Upper lobe of left lung (tissue), 5 donors: ENCODE data around the gene ATP2A1.

DNA sequence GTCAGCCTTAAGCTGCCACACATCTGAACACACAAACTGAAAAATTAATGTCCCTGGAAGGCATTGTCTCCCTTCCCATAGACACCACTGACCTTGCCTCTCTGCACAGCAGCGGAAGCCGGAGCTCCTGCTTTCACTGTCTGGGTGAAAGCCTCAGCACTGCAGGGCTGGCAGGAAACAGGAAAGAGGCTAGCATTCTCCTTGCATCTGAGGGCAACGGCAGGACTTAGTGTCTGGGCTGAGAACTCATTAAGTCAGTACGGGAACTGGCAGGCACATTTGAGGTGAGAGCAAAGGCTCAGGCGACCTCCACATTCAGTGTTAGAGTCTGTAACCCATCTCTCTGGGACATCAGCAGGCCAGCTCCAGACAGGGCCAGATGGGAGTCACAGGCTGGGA lies 452.3 kb upstream of the C16orf82 start:
- PRO-cap, 2 experiments, result no peak in any of the 2 experiments
- RAMPAGE, long total RNA, 4 experiments, result no peak in any of the 4 experiments

- PRO-cap, 2 experiments, result no peak in any of the 2 experiments
- RAMPAGE, long total RNA, 4 experiments, result no peak in any of the 4 experiments
Observed at GRCh38 chr16:27196027-27196350, 7.3 kb upstream of the KDM8 start.

GRCh38 chr16:27314930-27315948 lies 1.5 kb downstream of the IL4R start:
- PRO-cap, 2 experiments, result peak in 2 of 2 experiments; most common plus-strand start chr16:27315444 (in 1); most common minus-strand start chr16:27315904 (in 1)
- RAMPAGE, long total RNA, 4 experiments, result start-site peak on the plus strand in 1 of 4 experiments, at chr16:27315276-27315539 at its widest, 34 reads per replicate

DNA sequence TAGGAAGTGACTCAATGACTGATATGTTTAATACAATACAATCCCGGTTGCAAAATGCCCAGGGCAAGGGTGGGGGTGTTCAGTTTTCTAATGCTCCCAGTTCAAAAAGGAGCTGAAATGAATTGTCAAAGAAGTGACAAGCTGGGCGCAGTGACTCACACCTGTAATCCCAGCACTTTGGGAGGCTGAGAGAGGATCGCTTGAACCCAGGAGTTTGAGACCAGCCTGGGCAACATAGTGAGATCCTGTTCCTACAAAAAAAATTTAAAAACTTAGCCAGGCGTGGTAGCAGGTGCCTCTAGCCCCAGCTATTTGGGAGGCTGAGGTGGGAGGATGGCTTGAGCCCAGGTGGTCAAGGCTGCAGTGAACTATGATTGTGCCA lies 2.2 kb downstream of the IL4R start:
- PRO-cap, 2 experiments, result peak in 1 of 2 experiments; most common plus-strand start position 132 of the sequence (in 1)
- RAMPAGE, long total RNA, 4 experiments, result no peak in any of the 4 experiments

DNA sequence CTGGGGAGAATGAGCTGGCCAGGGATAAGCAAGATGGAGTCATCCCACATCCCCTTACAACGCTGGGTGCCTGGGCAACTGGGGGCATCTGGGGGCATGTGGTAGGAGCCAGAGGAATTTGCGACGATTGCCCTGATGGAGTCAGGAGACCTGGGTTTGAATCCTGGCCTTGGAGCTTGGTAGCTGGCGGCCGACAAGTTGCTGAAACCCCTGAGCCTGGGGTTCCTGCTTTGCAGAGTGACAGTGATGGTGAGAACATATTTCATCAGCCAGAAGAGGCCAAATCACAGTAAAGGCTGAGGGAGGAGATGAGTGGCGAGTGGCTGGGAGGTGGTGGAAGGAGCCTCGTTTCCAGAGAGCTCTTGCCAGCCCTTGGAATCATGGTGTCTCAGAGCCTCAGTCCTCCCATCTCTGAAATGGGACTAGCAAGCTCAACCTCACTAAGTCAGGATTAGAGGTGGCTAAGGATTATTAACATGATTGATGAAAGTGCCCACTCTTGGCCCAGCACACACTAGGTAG lies 42.9 kb downstream of the IL4R start:
- PRO-cap, 2 experiments, result no peak in any of the 2 experiments
- RAMPAGE, long total RNA, 4 experiments, result no peak in any of the 4 experiments

DNA sequence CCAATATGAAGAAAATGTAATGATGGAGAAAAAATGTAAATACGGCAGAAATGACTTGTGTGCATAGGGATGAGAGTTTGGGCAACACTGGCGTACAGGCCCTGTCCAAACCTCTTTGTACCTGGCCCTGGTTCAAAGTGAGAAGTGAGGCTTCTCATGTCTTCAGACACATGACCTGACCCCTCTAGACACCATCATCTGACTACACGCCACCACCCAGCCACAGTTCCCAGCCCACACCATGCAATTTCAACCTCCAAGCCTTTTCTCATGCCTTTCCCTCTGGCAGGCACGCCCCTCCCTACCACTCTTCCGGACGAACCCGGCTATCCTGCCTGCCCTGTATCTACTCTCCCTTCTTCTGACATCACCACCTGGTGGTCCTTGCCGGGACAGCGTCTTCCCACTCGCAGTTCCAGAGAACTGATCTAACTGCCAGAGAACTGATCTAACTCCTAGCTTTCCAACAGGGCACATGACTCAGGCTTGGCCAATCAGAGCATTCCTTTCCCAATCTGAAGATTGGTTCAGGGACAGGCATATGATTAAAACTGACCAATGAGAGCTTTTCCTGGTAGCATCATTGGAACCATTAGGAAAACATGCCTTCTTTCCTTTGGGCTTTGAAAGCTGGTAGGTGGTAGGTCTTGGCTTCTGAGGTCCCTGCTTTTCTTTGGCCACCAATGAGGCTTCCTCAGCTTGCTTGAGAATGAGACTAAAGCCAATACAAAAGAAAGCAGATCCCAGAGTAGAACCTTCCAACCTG lies 27.0 kb upstream of the IL21R start:
- PRO-cap, 2 experiments, result peak in 2 of 2 experiments; most common minus-strand start position 425 of the sequence (in 2)
- RAMPAGE, long total RNA, 4 experiments, result no peak in any of the 4 experiments

- PRO-cap, 2 experiments, result no peak in any of the 2 experiments
- RAMPAGE, long total RNA, 4 experiments, result no peak in any of the 4 experiments
Observed at GRCh38 chr16:27383937-27384271, 18.1 kb upstream of the IL21R start.

DNA sequence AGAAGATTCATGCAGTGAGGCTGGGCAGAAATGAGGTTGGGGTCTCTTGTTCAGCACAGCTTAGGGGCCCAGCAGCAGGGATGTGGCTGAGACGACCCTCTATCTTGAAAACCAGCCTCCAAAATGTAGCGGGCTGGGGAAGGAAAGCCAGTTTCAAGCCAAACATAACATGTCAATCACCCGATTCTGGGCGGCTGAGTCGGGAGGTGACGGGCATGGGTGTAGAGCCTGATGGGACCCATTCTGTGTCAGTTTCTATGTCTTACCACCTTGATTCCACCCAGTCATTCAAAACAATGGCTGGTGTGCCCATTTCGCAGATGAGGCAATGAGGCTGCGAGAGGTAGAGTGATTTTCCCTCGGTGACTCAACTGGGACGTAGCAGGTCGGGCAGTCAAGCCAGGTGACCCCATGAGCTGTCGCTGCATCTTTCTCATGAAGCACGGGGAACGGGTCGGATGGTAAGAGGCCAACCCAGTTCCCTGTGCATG lies 831 bp downstream of the IL21R start:
- PRO-cap, 2 experiments, result no peak in any of the 2 experiments
- RAMPAGE, long total RNA, 4 experiments, result no peak in any of the 4 experiments

DNA sequence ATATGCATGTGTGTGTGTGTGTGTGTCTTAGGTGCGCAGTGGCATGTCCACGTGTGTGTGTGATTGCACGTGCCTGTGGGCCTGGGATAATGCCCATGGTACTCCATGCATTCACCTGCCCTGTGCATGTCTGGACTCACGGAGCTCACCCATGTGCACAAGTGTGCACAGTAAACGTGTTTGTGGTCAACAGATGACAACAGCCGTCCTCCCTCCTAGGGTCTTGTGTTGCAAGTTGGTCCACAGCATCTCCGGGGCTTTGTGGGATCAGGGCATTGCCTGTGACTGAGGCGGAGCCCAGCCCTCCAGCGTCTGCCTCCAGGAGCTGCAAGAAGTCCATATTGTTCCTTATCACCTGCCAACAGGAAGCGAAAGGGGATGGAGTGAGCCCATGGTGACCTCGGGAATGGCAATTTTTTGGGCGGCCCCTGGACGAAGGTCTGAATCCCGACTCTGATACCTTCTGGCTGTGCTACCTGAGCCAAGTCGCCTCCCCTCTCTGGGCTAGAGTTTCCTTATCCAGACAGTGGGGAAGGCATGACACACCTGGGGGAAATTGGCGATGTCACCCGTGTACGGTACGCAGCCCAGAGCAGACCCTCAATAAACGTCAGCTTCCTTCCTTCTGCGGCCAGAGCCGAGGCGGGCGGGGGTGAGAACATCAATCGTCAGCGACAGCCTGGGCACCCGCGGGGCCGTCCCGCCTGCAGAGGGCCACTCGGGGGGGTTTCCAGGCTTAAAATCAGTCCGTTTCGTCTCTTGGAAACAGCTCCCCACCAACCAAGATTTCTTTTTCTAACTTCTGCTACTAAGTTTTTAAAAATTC lies 47.7 kb downstream of the IL21R start:
- PRO-cap, 2 experiments, result no peak in any of the 2 experiments
- RAMPAGE, long total RNA, 4 experiments, result no peak in any of the 4 experiments

DNA sequence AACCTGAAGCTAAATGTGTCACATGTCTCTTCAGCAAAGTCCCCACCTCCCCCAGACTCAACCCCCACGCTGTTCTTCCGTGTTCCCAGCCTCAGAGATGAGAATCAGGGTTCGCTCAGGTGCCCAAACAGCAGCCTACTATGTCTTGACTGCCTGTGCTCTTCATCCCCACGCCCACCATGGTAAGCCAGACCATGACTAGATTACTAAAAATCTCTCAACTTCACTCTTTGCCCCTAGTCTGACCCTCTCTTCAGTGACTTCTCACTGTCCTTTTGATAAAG lies 2.4 kb downstream of the GTF3C1 start:
- PRO-cap, 2 experiments, result no peak in any of the 2 experiments
- RAMPAGE, long total RNA, 4 experiments, result no peak in any of the 4 experiments

DNA sequence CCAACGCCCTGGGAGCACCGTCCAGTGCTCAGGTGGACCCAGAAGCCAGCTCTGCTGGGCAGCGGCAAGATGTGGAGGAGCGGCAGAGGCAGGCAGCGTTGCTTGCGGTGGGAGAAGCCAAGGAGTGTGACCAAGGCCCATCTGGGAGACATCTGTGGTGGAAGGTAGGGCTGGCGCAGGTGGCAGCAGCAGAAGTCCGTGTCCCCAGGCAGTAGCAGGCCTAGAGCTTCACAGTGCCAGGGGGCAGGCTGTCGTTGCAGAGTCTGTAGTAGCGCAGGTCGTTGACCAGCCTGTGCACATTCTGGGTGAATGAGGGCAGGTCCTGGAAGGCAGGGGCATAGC lies 34.8 kb upstream of the GSG1L start:
- PRO-cap, 2 experiments, result no peak in any of the 2 experiments
- RAMPAGE, long total RNA, 4 experiments, result no peak in any of the 4 experiments

GRCh38 chr16:28193624-28194261 lies 18.0 kb downstream of the XPO6 start:
- PRO-cap, 2 experiments, result no peak in any of the 2 experiments
- RAMPAGE, long total RNA, 4 experiments, result start-site peak on the minus strand in 1 of 4 experiments, at chr16:28193968-28194327 at its widest, 8 reads per replicate

GRCh38 chr16:28212513-28212868 lies 726 bp upstream of the XPO6 start:
- PRO-cap, 2 experiments, result no peak in any of the 2 experiments
- RAMPAGE, long total RNA, 4 experiments, result no peak in any of the 4 experiments

DNA sequence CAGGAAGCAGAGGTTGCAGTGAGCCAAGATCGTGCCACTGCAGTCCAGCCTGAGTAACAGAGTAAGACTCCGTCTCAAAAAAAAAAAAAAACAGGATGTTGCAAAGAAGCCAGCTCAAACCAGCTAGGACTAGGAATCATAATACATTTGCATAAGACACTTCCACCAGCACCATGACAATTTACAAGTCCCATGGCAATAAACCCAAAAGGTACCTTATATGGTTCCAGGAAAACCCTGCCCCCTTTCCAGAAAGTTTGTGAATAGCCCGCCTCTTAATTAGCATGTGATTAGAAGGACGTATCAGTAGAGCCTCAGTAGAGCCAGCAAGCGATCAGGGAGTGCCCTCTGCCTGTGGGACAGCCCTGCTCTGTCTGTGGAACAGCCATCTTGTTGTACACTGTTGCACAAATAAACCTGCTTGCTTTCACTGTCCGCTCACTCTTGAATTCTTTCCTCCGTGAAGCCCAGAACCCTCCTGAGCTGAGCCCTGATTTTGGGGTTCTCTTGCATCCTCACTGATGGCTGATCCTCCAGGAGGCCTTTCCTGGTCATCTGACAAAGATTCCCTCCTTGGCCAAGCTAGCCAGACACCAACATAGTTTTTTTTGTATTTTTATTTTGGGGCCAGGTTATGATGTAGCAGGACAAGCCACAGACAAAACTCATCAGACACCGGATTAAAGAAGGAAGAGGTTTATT lies 14.0 kb downstream of the NUPR1 start:
- PRO-cap, 2 experiments, result no peak in any of the 2 experiments
- RAMPAGE, long total RNA, 4 experiments, result no peak in any of the 4 experiments

DNA sequence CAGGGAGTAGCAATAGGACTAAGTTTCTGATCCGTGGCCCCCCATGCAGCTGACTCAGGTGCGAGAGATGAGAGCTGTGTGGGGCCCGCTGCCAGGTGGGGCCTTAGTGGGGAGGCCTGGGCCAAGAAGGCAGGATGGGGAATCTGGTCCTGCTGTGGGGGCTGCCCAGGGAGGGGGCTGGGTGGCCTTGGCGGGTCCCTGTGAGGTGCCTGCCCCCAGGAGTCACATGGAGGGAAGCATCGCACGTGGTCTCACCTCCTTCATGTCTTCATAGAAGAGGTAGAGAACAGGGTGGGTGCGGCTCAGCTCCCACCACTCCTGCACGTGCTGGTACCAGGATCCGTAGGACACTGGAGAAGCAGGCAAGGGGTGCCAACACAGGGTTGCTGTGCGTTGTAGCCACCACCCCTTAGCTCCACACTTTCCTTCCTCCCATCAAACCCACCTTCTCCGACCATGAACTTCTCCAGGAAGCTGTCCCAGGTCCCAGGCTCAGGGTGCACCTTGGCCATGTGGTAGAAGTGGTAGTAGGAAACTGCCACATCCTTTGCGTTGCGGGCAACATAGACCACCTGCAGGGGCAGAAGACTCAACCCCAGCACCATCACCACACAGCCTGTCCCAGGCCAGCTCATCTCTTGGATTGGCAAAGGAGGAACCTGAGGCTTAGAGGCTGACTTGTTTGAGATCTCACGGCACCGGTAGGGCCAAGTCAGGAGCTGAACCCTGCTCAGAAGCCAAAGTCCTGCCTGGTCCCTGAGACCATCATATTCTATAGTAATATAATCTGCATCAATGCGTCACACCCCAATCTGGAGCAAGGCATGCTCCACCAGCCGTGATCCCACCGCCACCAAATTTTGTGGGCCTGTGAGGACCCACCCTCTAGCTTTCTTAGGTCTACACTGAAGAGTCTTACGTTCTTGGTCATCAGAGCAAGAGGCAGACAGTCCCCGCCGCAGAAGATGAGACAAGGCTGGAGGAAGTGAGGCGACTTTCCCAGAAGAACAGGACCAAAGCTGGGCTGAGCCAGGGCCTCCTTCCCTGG lies 3.0 kb downstream of the SULT1A1 start:
- PRO-cap, 2 experiments, result no peak in any of the 2 experiments
- RAMPAGE, long total RNA, 4 experiments, result start-site peak on the minus strand in 1 of 4 experiments, centred at position 455 of the sequence, 25 reads per replicate

DNA sequence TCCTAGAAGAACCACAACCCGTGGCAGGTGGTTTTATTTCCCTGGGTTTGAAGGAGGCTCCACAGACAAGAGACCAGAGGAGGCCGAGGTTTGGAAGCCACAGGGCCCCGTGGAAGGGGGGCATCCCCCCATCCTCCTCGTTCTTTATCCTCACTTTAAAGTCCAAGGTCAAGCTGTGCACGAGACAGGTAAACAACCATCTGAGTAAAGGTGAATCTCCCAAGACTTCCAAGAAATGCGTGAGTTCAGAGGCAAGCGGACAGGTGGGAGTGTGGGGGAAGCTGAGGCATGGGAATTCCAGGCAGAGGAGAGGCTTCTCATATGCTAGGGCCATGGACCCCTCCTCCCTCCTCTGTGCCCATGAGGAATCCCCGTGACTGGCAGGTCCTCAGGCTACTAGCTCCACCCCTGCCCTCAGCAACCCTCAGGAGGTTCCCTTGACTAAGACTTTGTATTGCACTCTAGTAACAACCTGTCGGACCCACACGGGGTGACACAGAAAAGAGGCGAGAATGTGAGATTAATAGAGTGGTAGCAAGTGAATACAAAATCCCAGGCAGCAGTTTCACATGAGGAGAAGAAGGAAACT lies 947 bp upstream of the SULT1A1 start:
- PRO-cap, 2 experiments, result no peak in any of the 2 experiments
- RAMPAGE, long total RNA, 4 experiments, result no peak in any of the 4 experiments

GRCh38 chr16:28836141-28836693 lies 9.9 kb downstream of the TUFM start:
- PRO-cap, 2 experiments, result no peak in any of the 2 experiments
- RAMPAGE, long total RNA, 4 experiments, result no peak in any of the 4 experiments

GRCh38 chr16:28843540-28844033 lies 2.6 kb downstream of the TUFM start:
- PRO-cap, 2 experiments, result no peak in any of the 2 experiments
- RAMPAGE, long total RNA, 4 experiments, result no peak in any of the 4 experiments

DNA sequence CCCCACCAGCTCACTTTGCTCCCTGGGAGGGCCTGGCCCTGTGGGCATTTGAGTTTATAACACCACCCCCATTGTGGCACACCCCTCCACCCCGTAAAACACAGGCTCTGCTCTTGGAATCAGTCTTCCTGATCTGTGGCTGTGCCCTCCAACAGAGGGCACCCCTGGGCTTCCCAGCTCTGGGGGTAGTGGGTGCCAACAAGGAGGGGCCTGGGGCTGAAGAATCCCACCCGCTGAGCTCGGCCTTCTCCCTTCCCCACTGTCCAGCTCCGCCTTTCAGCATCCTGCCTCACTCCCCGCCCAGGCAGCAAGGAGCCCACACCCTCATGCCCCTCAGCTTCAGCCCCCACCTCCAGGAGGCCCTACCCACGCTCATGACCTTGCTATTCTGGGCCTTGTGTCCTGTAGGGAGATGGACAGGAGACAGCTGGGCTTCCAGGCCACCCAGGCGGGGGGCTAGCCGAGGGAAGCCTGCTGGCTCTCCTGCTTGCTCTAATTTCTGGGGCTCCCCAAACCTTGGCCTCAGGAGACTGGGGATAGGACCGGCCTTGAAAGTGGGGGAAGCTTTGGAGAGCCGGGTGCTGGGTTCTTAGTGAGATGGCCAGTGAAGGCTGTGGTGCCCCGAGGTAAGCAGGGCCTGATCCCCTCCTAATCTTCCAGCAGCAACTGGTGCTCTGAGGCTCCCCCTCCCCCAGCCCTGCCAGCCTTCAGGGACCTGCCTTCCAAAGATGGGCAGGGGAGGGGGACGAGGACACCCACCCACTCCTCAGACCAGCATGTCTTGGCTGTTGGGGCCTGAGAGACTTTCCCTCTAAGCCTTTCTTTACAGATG lies 2.9 kb upstream of the ATP2A1 start:
- PRO-cap, 2 experiments, result peak in 1 of 2 experiments; most common plus-strand start position 447 of the sequence (in 1)
- RAMPAGE, long total RNA, 4 experiments, result no peak in any of the 4 experiments

- PRO-cap, 2 experiments, result peak in 1 of 2 experiments; most common plus-strand start chr16:28878488 (in 1); most common minus-strand start chr16:28878343 (in 1)
- RAMPAGE, long total RNA, 4 experiments, result no peak in any of the 4 experiments
Observed at GRCh38 chr16:28877757-28878748, at the start of gene ATP2A1. ATP2A1 (plus strand) TSS chr16:28878488.